ENCODE measurements around the gene FAM170A.

GRCh38 chr5:119238771-119239108 is 117.1 kb upstream of the TNFAIP8 start:
- PRO-cap, result no peak

DNA sequence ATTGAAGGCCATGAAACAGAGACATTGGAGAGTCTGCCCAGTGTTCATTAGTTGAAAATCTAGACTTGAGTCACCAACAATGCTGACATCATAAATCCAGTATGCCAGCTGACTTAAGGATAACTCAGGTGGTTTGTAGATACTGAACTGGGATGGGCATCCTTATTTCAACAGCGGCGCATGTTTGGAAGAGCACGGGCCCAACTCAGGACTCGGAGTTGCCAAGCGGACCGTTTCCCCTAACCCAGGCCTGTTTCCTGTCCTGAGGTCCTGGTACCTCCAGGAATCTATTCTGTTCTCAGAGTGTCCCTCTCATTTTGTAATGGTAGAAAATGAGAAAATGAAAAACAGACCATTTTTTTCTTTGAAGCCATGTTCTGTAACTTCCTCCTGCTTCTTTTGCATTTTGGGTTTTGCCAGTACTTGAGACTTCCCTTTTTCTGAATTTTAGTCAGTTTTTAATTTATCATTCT is 80.5 kb upstream of the TNFAIP8 start:
- PRO-cap, result no peak

DNA sequence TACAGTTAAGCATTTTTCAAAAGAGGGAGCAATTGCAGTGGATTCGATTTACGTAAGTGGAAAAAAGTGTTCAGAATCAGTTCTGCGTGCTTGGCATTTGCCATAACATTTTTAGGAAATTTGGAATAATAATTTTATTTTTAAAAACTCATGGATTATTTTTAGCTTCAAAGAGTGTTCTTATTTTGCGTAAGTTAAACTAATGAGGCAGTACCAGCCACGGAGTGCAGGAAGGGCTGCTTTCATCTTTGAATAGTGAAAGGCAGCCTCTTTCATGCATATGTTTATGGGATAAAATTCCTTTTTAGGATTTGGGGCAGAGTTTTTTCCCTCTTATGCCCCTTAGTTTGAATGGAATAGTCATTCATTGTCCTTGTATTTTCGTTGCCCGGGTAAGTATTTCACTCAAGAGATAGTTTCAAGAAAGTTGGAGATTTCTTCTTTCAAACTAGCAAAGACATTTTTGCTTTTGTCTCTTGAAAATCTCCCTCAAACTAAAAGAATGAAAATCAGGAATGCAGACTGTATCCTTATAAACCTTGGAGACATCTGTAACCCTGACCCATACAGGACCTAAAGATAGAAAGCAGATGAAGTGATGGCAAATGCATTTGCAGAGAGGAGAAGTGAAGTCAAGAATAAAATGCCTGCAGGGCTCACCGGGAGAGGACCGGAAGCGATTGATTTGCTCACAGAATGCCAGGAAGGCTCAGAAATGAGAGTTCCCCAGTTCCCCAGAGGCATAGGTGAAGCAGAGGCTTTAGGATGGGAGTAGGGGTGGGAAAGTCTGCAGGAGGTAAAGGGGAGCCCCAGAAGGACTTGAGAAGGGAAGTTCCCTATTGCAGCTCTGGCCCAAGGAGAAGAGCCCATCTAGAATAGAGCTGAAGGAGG is 64.2 kb upstream of the TNFAIP8 start:
- PRO-cap, result no peak

GRCh38 chr5:119299361-119300612 is 56.0 kb upstream of the TNFAIP8 start:
- PRO-cap, result no peak

GRCh38 chr5:119341416-119341986 is 14.3 kb upstream of the TNFAIP8 start:
- PRO-cap, result no peak

GRCh38 chr5:119629383-119629759 is at the start of gene FAM170A:
Gene FAM170A, plus strand, starts transcription at chr5:119629558.
- PRO-cap, result no peak

DNA sequence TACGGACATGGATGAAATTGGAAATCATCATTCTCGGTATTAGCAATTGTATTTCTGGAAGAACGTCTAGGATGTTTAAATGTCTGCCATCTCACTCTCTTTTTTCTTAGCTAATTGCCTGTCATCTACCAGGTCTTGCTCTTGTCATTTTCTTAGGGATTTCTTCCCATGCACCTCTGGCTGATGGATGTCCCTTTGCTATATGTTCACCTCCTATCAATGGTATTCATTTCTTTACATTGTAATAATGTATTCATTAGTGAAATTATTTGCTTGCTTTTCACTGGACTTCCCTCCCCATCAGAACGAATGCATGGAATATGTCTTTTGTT is 539.7 kb upstream of the FTMT start:
- PRO-cap, result no peak

GRCh38 chr5:122493243-122493568 is 181.2 kb downstream of the SNCAIP start:
- PRO-cap, result no peak

DNA sequence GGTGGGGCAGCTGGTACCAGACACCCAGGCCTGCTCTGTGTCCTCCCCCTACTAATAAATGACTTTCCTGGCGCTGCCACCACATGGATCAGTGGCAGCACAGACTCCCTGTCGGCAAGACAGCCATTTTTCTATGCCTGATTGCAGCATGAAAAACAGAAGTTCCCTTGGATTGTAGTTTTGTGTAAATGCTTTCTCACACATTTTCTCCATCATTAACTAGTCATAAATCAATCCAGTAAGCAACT is 181.5 kb downstream of the SNCAIP start:
- PRO-cap, result no peak

DNA sequence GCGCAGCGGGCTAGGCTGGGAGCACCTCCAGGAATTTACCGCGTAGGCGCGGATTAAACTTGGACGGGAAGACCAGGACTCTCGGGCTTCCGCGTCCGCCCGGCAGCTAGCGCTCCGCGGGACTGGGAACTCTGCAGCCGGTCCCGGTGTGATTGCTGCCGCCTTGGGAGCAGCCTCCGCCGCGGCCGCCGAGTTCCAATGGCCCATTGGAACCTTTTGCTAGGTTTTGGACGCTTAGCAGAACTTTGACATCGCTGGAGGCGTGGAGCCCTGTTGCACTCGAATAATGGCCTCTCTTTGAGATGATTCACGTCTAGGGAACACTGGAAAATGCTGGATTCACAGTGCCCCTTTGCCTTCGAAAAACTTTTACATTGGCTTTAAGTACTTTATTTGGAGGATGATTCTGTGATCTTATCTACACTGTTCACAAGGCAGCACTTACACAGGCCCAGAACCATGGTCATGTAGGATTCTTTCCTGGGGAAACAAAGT is 459 bp upstream of the PPIC start:
- PRO-cap, result bidirectional peak, plus-strand start at position 140 of the sequence, minus-strand start at position 124 of the sequence; unidirectional peak, minus-strand start at position 200 of the sequence

GRCh38 chr5:123089937-123090987 is 1.2 kb downstream of the PRDM6 start:
- PRO-cap, result no peak

DNA sequence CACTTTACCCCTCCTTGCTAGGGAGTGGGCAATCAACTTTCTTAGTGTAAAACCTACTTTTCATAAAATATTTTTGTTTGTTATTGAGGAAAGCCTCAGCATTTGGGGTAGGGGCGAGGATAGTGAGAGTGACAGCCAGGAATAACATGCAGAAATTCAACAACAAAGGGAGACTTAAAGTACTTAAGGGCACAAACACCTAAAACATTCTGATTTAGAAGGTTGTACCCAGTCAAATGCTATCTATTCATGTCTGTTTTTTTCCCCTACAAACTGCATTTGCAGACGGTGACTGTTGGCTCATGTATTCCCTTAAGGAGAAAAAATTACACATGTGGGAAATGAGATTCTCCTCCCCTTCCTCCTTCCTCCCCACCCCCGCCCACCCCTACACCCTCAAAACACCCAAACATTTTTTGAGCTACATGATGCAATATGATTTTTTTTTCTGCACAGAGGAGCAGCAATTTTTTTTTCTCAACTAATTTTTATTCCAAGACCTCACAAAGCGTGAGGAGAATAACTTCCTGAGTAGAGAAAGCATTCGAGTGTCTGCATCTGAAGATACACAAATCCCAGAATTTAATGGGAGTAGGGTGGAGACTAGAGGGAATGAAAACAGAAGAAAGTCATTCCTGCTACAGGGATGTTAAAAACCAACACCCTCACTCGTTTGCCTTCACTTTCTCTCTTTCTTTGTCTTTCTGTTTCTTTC is 118.0 kb downstream of the PRDM6 start:
- PRO-cap, result no peak

GRCh38 chr5:123349923-123350278 is 73.3 kb downstream of the CEP120 start:
- PRO-cap, result no peak

DNA sequence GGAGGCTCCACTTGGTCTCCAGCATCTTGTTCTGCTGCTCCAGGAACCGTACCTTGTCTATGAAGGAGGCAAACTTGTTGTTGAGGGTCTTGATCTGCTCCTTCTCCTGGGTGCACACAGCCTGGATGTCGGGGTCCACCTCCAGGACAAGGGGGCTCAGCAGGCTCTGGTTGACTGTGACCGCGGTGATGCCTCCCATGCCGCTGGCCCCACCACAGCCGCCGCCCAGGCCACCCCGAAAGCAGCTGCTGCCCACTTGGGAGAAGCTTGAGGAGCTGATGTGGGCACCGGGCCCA is 21.3 kb downstream of the CEP120 start:
- PRO-cap, result no peak

- PRO-cap, result no peak
Measured at GRCh38 chr5:123814322-123814603, 302.3 kb downstream of the CSNK1G3 start.

- PRO-cap, result no peak
Measured at GRCh38 chr5:124209758-124210071, 536.7 kb downstream of the ZNF608 start.

- PRO-cap, result no peak
Measured at GRCh38 chr5:124655852-124656658, 90.4 kb downstream of the ZNF608 start.

GRCh38 chr5:124660734-124661093 is 85.7 kb downstream of the ZNF608 start:
- PRO-cap, result no peak

DNA sequence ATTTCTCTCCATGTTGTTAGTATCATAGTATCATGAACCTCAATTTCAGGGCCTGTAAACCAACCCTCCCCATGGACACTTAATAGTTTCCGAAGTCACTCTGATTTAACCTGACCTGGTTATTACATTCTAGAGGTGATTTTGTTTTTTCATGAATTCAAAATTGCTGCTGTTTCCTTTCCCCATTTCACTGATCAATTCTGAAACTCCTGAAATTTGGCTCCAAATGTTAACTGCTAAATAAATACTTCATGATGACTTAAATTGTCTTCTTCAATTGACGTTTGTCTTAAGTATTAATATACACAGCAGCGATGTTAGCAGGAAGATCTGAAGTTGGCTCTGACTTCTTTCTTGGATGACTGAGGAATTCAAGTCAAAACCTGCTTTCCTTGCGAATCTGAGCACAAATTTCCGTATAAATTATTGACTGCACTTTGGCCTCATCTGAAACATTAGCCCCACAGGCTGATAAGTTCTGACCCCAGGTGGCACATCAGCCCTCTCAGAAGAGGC is 84.5 kb downstream of the ZNF608 start:
- PRO-cap, result no peak

- PRO-cap, result no peak
Measured at GRCh38 chr5:124724858-124725421, 21.5 kb downstream of the ZNF608 start.

All from jejunum (tissue), 1 donor.